Monocyte (primary cell): Measurements from ENCODE around the genes DHX58, CCR10, RAMP2 and AOC2.

DNA sequence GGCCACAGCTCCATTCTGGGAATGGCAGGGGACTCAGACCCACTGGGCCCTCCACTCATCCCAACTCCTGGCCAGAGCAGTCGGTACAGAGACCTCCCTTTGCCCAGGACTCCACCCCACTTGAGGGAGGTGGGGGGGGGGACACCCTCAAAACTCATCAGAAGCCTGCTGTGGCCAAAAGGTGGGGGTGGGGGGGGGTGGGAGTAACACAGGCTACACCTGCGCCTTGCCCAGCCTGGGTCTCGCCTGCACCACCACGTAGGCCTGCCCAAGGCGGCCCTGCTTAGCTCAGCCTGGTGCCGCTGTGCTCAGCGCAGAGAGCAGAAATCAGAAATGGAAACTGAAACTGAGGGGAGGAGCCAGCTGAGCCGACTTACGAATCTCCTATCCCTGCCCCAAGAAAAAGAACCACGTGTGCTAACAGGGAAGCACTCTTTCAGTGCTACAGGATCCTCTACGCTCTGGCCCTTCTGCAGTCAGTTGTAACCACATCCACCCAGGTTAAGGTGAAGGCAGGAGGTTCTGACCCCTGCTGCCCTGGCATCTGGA is at the start of gene DHX58:
TSS of gene DHX58 (minus strand) at position 329 of the 549 bp plus-strand sequence.
- PRO-cap, 2 experiments: peak in 2 of 2 experiments; most common plus-strand start position 431 of the sequence (in 1); most common minus-strand start position 69 of the sequence (in 2)

GRCh38 chr17:42141283-42142108 is 13.3 kb downstream of the RAB5C start:
- PRO-cap, 2 experiments: peak in 1 of 2 experiments; most common minus-strand start chr17:42141953 (in 1)

DNA sequence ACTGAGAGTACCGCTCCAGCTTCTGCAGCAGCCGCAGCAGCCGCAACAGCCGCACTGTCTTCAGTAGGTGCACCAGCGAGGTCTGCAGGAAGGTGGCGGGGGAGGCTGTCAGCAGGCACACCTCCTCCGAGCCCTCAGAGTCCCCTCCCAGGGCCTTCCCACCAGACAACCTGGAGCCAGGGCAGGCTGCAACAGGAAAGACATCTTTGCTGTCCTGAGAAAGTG is 9.1 kb downstream of the KCNH4 start:
- PRO-cap, 2 experiments: no peak in any of the 2 experiments

GRCh38 chr17:42183524-42184756 is 1.3 kb downstream of the HCRT start:
- PRO-cap, 2 experiments: no peak in any of the 2 experiments

DNA sequence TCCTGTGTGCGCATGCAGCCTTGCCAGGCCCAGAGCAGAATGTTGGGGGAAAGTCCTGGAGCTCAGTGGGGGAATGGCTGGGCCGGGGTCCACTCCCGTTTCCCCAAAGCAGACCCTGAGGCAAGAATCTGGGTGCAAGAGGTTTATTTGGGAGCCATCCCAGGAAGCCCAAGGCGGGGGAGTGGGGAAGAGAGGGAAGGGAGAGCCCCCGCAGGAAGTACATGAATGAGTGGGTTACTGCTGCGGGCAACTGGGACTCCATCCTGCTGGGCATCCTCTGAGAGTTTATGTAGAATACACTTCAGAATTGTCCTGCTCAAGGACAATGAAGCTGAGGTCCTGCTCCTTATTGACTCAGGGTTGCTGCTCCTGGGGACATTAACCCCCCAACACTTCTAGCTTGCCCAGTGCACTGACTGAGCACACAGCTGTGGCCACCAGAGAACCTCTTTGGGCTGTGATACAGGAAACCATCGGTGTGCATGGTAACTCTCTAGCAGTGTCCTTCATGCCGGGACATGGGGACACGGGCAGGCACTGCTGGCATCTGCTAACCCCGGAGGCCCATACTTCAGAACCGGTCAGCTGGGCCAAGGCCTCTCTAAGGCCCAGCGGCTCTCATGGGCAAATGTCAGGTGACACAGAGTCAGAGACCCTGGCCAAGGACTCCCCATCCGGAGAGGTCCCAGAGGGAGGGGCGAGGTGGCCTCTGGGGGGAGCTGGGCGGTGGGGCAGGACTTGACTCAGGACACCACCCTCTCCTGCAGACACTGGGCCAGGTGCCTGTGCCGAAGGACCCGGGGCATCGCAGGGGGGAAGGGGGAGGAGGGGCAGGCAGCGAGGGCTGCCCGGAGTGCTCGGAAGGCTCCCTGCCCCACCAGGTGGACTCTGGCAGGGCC is 4.0 kb upstream of the HCRT start:
- PRO-cap, 2 experiments: no peak in any of the 2 experiments

DNA sequence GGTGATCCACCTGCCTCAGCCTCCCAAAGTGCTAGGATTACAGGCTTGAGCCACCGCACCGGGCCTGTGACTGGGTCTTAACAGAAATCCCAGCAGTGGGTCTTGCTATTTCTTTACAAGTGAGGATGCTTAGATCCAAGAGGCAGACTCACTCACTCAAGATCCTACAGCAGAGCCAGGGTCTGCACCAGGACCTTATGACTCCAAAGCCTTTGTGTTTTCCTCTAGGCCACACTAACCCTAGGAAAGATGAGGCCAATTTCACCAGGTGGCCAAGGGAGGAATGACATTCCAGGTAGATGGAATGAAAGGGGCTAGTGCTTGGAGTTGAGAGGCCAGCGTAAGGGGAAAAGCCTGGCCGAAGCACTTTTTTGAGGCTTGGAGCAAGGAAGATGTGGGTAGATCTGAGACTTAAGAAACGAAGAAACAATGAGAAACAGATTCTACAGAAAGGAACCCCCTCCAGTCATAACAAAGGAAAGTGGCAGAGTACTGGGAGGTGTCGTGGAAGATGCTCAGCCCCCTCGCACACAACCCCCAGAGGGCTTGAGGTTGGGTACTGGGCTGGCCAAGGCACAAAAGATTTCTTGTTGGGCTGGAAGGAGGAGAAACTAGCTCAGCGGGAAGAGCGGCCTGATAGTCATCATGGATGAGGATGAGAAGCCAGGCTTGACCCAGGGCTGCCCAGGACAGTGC is 5.6 kb upstream of the STAT5A start:
- PRO-cap, 2 experiments: no peak in any of the 2 experiments

- PRO-cap, 2 experiments: peak in 2 of 2 experiments; most common minus-strand start chr17:42365375 (in 1)
These were observed 23.1 kb downstream of the STAT3 start for GRCh38 chr17:42365073-42365694.

- PRO-cap, 2 experiments: peak in 1 of 2 experiments; most common minus-strand start chr17:42378457 (in 1)
These were observed 9.9 kb downstream of the STAT3 start for GRCh38 chr17:42378394-42378764.

DNA sequence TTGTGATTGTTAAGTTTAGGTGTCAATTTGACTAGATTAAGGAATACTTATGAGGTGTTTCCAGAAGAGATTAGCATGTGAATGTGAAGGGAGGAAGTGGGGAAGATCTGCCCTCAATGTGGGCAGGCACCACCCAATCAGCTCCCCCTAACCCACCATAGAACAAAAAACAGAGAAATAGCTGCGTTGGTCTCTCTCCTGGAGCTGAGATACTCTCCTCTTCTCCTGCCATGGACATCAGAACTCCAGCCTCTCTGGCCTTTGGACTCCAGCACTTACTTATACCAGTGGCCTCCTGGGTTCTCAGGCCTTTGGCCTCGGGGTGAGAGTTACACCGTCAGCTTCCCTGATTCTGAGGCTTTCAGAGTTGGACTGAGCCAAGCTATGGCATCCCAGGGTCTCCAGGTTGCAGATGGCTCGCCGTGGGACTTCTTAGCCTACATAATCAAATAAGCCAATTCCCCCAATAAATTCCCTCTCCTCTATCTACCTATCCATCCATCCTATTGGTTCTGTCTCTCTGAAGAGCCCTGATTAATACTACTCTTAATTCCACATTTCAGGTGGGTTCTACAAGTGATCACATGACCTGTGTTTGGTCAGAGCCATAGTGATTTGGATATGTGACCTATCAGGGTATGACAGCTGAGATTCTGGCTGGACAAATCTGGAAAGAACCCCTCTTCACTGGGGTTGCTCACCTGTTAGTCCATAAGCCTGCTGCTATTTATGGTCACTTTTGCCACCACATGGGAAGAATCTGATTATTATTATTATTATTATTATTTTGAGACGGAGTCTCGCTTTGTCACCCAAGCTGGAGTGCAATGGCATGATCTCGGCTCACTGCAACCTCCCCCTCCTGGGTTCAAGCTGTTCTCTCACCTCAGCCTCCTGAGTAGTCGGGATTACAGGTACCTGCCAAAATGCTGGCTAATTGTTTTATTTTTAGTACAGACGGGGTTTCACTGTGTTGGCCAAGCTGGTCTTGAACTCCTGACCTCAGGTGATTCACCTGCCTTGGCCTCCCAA is 12.1 kb upstream of the STAT3 start:
- PRO-cap, 2 experiments: no peak in any of the 2 experiments

GRCh38 chr17:42436358-42436910 is 13.4 kb upstream of the CAVIN1 start:
- PRO-cap, 2 experiments: no peak in any of the 2 experiments

DNA sequence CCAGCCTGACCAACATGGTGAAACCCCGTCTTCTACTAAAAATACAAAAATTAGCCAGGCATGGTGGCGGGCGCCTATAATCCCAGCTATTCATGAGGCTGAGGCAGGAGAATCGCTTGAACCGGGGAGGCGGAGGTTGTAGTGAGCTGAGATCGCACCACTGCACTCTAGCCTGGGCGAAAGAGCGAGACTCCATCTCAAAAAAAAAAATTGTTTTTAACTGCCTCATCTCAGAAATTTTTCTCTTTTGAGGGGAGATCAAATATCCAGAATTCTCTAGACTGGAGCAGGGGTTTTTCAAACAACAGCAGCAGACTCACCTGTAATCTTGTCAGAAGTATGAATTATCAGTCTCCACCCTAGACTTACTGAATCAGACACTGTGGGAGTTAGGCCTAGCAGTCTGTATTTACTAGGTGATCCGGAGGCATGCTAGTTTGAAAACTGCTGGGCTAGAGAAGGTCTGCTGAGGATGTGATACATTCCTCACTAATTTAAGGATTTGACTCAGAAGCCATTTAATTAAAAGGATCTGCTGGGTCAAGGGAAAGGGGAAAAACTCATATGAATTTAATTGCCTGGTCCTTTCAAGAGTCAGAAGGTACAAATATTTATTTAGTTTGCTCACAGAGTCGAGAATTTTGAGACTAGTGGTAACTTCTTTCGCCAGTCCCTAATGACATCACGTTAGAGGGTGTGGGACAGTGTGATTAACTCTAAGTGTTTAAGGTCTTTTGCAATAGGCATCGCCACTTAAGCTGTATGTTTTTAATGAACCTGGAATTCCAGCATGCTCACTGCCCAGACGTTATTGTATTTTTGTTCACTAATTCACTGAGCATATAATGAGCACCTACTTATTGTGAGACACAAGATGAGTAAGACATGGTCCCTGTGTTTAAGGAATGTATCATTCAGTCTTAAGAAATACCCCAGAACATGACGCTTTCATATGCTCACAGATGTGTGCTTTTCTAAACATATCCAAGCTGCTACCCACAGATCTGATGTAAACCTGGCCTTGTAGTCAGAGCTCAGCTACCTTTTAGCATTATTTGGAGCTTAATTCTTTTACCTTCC is 14.2 kb downstream of the ATP6V0A1 start:
- PRO-cap, 2 experiments: peak in 2 of 2 experiments; most common plus-strand start position 529 of the sequence (in 1)

GRCh38 chr17:42546110-42546381 is 6.7 kb upstream of the HSD17B1 start:
- PRO-cap, 2 experiments: no peak in any of the 2 experiments

DNA sequence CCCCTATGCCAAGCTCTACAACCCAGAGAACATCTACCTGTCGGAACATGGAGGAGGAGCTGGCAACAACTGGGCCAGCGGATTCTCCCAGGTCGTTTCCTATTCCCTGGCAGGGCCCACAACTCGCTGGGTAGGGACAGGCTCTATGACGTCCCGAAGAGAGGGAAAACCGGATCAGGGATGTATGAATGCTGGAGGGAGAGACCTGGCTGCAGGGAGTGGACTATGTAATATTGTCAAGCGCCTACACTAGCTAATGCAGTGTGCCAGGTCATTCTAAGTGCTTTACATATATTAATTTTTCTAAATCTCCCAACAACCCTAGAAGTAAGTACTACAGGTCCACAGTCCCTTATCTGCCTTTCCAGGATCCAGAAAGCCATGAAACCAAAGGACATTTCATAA is 1.0 kb downstream of the TUBG1 start:
- PRO-cap, 2 experiments: no peak in any of the 2 experiments

GRCh38 chr17:42681754-42682161 is at the start of gene CCR10:
CCR10 (minus strand) TSS chr17:42681843.
- PRO-cap, 2 experiments: no peak in any of the 2 experiments

DNA sequence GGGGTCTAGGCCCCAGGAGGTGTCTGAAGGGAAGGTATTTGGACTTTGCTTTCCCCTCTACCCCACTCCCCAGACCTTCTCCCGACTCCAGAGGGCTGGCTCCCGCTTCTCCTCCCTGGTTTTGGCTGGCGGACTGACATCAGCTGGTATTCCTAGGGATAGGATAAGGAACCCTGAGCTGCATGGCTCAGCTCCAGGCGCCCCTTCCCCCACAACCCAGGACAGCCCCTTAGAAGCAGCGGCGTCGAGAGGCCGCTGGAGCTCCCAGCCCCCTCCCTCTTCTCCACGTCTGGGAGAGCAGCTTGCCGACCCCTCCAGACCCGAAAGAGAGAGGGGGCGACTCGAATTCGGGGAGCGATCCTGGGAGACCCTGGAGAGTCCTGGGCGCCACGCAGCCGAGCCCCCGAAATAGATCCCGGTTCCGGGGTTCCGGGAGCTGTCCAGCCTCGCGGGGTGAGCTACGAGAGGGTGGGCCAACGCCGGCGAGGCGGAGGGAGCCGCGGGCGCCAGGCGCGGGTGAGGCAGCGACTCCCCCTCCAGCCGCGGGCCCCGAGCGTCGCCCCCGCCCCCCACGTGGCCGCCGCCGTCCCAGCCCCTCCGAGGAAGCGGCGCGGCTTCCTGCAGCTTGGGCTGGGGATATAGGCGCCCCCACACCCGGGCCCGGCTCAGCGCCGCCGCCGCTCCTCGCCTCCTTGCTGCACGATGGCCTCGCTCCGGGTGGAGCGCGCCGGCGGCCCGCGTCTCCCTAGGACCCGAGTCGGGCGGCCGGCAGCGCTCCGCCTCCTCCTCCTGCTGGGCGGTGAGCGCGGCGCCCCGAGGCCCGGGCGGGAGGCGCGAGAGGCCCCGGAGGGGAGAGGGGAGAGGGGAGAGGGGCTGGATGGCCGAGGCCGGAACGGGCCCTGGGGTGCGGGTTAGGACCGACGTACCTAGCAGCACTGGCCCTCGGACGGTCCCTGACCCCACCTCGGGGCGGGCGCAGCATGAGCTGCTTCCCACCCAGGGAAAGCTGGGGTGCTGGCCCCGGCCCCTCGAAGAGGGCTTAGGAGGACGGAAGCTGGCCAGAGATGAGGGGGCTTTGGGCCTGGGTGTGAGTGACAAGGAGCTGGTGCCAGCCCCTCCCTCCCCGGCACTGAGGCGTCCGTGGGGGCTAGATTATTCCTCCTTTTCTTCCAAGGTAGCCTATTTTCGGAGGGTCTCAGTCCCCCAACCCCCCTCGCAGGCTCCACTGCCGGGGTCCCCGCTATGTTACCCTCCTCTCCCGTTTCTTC is at the start of gene RAMP2:
TSS of gene RAMP2 (plus strand) at position 668 of the 1,268 bp plus-strand sequence.
- PRO-cap, 2 experiments: no peak in any of the 2 experiments

- PRO-cap, 2 experiments: no peak in any of the 2 experiments
These were observed 8.4 kb downstream of the COA3 start for GRCh38 chr17:42789818-42790731.

- PRO-cap, 2 experiments: no peak in any of the 2 experiments
These were observed 8.0 kb downstream of the CNTD1 start for GRCh38 chr17:42806718-42806959.

DNA sequence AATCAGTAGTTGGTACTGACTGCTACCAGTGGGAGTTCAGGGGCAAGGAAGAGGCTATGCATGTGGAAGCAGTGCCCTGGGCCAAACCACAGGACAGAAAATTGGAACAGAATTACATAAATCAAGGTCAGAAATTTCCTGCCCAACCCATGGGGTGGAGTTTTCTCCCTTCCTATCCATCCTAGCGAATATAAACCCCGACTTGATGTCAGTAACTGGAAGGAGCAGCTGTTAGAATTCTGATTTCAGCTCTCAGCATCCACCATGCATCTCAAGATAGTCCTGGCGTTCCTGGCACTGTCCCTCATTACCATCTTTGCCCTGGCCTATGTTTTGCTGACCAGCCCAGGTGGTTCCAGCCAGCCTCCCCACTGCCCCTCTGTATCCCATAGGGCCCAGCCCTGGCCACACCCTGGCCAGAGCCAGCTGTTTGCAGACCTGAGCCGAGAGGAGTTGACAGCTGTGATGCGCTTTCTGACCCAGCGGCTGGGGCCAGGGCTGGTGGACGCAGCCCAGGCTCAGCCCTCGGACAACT is at the start of gene AOC2:
TSS of gene AOC2 (plus strand) at position 218 of the 535 bp plus-strand sequence.
- PRO-cap, 2 experiments: no peak in any of the 2 experiments

DNA sequence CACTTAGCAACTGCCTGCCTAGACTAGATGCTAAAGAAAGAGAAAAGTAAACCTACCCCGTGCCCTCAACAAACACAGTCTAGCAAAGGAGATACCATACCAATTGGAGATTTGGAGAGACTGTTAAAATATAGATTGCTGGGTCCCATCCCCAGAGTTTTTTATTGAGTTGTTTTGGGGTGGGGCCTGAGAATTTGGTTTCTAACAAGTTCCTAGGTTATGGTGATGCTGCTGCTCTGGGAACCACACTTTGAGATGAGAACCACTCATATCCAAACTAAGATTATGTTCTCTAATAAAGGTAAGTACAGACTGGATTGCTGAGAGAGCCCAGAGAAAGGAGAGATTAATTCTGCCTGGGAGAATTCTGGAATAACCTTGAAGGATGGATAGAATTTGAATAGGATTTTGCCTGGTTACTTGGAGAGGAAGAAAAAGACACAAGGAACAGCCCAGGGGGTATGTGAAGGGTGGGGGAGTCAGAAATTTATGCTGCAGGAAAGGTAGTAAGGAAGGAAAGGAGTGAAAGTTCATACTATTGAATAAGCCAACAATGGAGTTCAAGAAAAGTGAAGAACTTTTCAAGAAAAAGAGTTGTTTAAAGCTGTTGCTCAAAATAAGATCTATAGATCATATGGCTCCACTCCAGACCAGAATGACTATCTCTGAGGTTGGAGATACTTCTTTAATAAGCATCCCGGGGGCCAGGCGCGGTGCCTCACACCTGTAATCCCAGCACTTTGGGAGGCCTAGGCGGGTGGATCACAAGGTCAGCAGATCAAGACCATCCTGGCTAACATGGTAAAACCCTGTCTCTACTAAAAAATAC is 3.0 kb upstream of the RPL27 start:
- PRO-cap, 2 experiments: no peak in any of the 2 experiments

DNA sequence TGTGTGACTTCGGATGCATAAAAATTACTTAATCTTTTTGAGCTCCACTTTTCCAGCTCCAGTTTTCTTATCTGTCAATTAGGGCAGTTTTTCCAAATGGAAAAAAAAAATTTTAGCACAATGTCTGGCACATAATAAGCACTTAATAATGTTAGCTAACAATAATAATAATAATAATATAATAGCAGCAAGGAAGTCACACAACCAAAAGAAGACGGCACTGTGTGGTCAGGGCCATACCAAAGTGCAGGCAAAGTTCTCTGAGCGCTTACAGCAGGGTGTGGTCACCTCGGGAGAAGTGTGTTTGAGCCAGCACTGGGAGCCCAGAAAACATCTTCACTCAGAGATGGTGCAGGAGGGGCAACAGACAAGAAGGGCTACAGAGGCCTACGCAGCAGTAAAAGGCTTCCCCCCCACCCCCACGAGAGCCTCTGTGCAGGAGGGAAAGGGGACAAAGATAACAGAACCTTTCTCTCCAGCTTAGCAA is 2.9 kb downstream of the VAT1 start:
- PRO-cap, 2 experiments: peak in 2 of 2 experiments; most common plus-strand start position 343 of the sequence (in 2); most common minus-strand start position 250 of the sequence (in 2)